ENCODE measurements around the genes TYRP1 and FREM1.

DNA sequence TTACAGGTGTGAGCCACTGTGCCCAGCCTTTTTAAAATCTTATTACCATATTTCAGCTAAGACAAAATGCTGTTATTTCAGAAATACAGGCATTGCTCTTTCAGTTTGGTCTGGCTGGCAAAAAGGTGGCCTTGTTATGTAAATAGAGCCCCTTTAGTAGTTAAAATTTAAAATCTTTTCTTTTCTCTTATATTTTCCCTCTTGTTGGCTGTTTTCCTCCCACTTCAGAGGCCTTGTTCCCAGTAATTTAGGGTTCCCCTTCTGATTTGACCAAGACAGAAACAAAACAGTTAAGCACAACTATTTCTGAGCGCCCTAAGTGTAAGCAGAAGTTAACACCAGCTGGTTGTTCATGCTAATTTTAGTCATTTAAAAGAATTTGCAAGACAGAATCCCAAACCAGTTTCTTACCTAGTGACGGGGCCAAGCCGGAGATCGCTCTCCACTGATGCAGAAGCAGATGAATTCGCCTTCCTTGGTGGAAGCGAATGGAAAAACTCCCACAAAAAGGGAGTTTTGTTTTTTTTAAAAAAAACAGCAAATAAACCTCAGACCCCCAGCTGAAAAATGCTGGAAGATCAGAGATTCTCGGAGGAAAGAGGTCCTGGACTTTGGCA, 47.2 kb upstream of the GLDC start:
- RRBS, result no CpG with 5 or more reads among the region's 7 CpGs
CAGE:
- cytosol, long polyA plus RNA, result no peak
- long polyA plus RNA, result no peak
- nucleus, long polyA plus RNA, result no peak

DNA sequence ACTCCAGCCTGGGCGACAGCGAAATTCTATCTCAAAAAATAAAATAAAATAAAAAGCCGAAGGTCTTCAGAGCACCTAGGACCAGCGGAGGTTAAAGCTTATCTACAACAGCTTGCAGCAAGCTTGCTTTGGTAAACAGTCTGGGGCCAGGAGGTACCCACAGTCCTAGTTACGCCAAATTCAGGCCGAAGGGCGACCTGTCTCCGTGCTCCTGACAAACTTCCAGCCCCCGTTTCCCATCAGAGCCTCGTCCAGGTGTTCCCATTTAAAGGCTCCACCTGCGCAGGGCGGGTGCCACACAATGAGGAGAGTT, 42.2 kb upstream of the KDM4C start:
- RRBS, result no CpG with 5 or more reads among the region's 12 CpGs
CAGE:
- cytosol, long polyA plus RNA, result no peak
- long polyA plus RNA, result no peak
- nucleus, long polyA plus RNA, result no peak

GRCh38 chr9:6759287-6759725, 1.5 kb downstream of the KDM4C start:
- RRBS, result 0% methylated on average over 1 of the region's 19 CpGs
CAGE:
- cytosol, long polyA plus RNA, result no peak
- long polyA plus RNA, result no peak
- nucleus, long polyA plus RNA, result no peak

DNA sequence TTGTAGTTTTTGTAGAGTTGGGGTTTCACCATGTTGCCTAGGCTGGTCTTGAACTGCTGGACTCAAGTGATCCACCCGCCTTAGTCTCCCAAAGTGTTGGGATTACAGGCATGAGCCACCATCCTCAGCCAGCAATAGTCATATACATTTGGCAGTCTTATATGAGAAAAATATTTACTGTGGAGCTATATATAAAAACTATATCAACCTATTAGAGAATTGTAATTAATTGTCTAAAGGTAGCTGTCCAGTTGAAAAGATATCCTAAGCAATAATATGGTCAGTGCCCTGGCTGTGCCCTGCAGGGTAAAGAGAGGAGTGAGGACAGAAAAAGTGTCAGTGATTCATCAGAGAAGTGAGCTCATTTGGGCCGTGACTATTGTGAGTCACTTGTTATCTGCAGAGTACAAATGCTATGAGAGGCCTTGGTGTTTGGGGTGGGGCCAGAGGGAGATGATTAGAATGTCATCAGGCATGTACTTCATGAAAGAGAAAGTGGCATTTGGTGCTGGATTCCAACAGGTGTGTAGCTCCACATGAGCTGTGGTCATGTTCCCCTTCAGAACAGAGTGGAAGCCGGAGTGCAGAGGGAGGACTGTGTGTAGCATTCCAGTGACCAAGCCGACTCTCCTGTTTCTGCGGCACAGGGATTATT, 174.0 kb downstream of the KDM4C start:
- RRBS, result no CpG with 5 or more reads among the region's 5 CpGs
CAGE:
- cytosol, long polyA plus RNA, result no peak
- long polyA plus RNA, result no peak
- nucleus, long polyA plus RNA, result no peak

GRCh38 chr9:7082158-7082528, 324.4 kb downstream of the KDM4C start:
- RRBS, result no CpG with 5 or more reads among the region's 3 CpGs
CAGE:
- cytosol, long polyA plus RNA, result no peak
- long polyA plus RNA, result no peak
- nucleus, long polyA plus RNA, result no peak

GRCh38 chr9:7161331-7161755, 403.6 kb downstream of the KDM4C start:
- RRBS, result no CpG with 5 or more reads among the region's 5 CpGs
CAGE:
- cytosol, long polyA plus RNA, result no peak
- long polyA plus RNA, result no peak
- nucleus, long polyA plus RNA, result no peak

DNA sequence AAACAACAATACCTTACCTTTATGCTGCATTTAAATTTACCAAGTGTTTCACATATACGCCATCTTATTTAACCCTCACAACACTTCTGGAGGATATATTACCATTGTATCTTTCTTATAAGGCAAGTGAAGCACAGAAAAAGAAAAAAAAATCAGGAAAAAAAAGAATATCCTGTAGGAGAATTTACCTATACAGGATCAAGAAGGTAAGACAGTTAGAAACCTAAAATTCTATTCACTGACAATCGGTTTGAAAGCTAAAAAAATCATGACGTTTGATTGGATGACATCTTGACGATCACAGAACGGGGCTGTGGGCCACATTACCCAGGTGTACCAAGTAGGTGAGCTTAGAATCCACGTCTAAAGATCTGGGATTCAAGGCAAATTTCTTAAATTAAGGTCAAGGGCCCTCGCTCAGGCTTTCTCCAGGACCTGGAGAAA, 909 bp downstream of the DMAC1 start:
- RRBS, result no CpG with 5 or more reads among the region's 7 CpGs
CAGE:
- cytosol, long polyA plus RNA, result no peak
- long polyA plus RNA, result no peak
- nucleus, long polyA plus RNA, result no peak

DNA sequence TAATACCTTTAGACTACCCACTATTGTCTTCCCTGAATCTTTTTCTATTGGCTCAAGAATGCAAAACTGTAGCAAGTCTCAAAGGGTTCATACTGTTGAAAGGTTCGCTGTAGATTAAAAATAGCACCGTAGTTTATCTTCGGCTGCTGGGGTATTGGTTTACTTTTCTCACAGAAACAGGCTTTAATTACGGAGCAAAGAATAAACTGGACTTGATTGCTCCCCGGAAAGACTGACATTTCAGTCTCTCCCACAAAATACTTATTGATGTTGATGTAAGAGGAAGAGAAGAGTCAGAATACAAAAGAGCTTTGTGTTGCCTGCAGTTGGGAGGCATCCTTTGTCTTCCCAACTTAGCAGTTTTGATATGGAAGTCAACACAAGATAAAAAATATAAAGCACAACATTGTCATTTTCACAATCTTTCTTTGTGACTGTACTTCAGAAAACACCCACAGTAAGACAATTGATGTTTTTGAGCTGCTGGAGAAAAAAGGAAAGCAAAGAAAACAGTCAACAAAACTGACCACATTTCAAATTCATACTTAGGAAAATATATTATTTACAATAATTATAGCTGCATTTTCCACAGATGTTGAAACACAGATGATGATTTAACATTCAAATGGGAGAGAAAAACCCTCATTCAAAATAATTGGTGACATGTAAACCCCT, 184.0 kb upstream of the DMAC1 start:
- RRBS, result no CpG with 5 or more reads among the region's 5 CpGs
CAGE:
- cytosol, long polyA plus RNA, result no peak
- long polyA plus RNA, result no peak
- nucleus, long polyA plus RNA, result no peak

DNA sequence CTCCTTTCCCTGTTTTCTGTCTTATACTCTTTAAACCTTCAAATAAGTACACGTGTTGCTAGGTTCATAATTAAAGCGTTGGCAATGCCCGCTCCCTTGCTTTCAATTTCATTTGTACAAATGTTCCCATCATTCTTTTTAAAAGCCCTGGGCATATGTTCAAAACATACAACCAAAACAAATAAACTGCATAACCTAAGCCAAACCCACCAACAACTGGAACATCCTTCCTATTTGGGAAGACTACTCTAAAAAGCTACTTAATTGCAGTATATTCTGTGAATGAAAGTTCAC, 1071.4 kb upstream of the DMAC1 start:
- RRBS, result no CpG with 5 or more reads among the region's 3 CpGs
CAGE:
- cytosol, long polyA plus RNA, result no peak
- long polyA plus RNA, result no peak
- nucleus, long polyA plus RNA, result no peak

DNA sequence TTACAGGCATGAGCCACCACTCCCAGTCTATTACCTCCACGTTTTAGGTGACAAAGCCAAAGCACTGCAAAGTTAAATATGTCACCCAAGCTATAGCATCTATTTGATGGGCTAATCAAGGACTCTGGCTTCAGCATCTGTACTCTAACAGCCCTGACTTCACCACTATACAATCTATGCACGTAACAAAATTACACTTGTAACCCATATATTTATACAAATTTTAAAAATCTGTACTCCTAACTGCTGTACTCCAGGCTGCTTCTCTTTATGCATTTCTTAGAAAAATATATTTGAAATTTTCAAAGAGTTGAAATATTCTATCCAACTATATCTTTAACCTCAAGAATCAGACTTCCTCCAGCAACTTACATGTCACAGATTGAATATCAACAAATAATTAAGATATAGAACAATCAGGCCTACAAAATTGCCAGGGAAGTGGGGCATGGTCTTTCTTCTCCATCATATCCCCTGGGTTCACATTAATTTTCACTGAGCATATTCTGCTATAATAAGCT, 248.5 kb downstream of the PTPRD start:
- RRBS, result no CpG with 5 or more reads among the region's 2 CpGs
CAGE:
- cytosol, long polyA plus RNA, result no peak
- long polyA plus RNA, result no peak
- nucleus, long polyA plus RNA, result no peak

GRCh38 chr9:12693154-12693920, at the start of gene TYRP1:
Gene TYRP1 (plus strand): TSS chr9:12693385.
- RRBS, result no CpG with 5 or more reads among the region's 4 CpGs
CAGE:
- cytosol, long polyA plus RNA, result no peak
- long polyA plus RNA, result no peak
- nucleus, long polyA plus RNA, result no peak

- RRBS, result no CpG with 5 or more reads among the region's 7 CpGs
CAGE:
- cytosol, long polyA plus RNA, result no peak
- long polyA plus RNA, result no peak
- nucleus, long polyA plus RNA, result no peak
These were observed 2.3 kb downstream of the TYRP1 start for GRCh38 chr9:12695358-12695991.

DNA sequence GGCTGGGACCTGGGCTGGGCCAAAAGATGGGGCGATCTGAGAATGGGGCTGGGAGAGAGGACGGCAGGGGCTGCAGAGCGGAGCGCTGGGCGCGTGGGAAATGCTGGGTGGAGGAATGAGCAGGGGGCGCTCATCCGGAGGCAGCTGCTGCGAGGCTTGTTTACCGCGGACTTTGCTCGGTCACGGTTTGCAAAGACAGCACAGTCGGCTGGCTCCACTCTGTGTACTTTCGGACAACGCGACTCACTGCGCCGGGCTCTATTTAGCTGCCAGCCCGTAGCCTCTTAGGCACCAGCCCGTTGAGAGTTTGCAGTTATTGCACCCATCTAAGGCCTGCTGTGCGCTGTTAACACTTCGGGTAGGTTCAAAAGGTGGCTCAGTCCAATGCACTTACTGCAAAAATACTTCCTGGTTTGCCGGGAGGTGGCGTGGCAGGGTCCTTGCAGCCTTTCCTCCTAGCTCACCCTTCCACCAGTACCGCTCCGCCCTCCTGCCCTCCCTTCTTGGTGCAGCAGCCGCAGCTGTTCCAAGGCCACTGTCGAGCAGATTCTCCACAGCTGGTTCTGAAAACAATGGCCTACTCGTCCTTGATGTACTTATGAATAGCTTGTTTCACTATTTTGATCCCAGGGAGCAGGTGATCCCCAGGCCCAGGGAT, 1.4 kb downstream of the LURAP1L start:
- RRBS, result 0% methylated on average over 4 of the region's 30 CpGs
CAGE:
- cytosol, long polyA plus RNA, result no peak
- long polyA plus RNA, result no peak
- nucleus, long polyA plus RNA, result no peak

DNA sequence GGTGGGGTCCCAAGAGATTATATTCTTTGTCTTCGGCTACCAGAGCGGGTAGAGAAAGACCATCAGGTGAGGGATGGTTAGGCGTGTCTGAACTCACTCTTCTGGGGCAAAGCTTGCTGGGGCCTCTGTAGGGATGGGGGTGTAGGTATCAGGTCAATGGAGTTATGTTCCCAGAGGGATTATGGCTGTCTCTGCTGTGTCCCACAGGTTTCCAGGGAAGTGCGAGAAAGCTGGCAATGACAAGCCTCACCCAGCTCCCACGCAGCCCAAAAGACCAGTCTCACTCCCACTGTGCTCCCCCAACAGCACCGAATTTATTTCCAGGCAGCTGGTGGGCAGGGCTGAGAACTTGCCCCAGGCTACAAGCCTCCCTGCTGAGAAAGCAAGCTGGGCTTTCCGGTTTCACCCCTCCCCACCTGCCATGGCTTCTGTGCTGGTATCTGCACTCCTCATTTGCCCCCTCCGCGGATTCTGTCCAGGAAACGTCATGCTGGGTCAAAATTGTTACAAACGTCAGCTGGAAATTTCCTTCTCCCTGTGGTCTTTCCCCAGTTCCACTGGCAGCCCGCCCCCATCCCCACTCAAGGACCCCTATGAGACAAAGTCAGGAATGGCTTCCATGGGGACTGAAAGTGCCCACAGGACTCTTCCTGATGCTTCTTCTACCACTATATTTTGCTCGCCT, 181.0 kb downstream of the LURAP1L start:
- RRBS, result no CpG with 5 or more reads among the region's 13 CpGs
CAGE:
- cytosol, long polyA plus RNA, result no peak
- long polyA plus RNA, result no peak
- nucleus, long polyA plus RNA, result no peak

GRCh38 chr9:13265126-13265325, 14.5 kb downstream of the MPDZ start:
- RRBS, result no CpG with 5 or more reads among the region's 3 CpGs
CAGE:
- cytosol, long polyA plus RNA, result no peak
- long polyA plus RNA, result no peak
- nucleus, long polyA plus RNA, result no peak

DNA sequence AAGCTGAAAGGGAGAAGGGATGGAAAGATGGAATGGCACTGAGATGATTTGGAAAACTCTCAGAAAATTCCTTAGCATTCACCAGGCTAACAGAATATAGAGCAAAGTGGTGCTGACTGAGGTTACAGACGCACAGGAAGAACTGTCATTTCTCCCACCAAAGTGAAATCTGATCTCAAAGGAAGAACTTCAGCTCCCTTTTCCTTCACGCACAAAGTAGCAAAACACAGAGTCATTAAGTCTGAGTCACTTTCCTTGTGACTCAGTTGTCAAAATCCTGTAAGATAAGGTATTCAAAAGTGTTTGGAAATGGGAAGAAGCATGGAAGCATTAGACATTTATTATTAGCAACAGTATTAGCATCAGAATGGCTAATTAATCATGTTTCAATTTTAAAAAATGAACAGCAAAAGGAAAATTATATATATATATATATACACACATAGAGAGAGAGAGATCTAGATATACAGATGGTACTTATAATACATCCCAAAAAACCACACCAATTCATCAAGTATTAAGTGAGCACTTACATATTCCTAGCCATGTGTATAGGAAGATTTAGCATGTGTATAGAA, 11.7 kb downstream of the MPDZ start:
- RRBS, result no CpG with 5 or more reads among the region's 2 CpGs
CAGE:
- cytosol, long polyA plus RNA, result no peak
- long polyA plus RNA, result no peak
- nucleus, long polyA plus RNA, result no peak

DNA sequence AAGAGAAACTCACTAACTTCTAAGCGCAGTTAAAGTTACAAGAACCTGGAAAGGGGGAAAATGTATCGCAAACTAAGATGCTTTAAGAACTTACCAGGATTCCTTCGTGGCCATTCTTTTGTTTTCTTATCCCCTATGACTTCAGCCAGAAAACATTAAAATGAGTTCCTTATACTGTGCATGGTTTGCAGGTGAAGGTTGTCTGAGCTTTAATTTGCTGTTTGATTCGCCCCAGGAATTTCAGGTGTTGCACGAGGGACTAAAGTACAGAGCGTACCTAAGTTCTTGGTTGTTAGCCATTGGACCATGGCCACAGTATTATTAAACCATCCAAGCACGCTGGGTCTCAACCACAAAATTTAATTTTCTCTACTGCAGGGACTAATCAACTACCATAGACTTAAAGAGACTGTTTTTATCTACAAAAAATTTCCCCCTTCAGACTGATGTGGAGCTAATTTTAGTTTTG, 208.4 kb upstream of the MPDZ start:
- RRBS, result no CpG with 5 or more reads among the region's 7 CpGs
CAGE:
- cytosol, long polyA plus RNA, result no peak
- long polyA plus RNA, result no peak
- nucleus, long polyA plus RNA, result no peak

GRCh38 chr9:14281806-14282005, 32.2 kb downstream of the NFIB start:
- RRBS, result no CpG with 5 or more reads among the region's 3 CpGs
CAGE:
- cytosol, long polyA plus RNA, result no peak
- long polyA plus RNA, result no peak
- nucleus, long polyA plus RNA, result no peak

- RRBS, result no CpG with 5 or more reads among the region's 37 CpGs
CAGE:
- cytosol, long polyA plus RNA, result no peak
- long polyA plus RNA, result no peak
- nucleus, long polyA plus RNA, result no peak
These were observed 33.0 kb upstream of the NFIB start for GRCh38 chr9:14346806-14347435.

- RRBS, result no CpG with 5 or more reads among the region's 19 CpGs
CAGE:
- cytosol, long polyA plus RNA, result no peak
- long polyA plus RNA, result start-site peak on the minus strand at chr9:14910183-14910444, 8 and 33 reads in 2 replicates
- nucleus, long polyA plus RNA, result no peak
These were observed at the start of gene FREM1 for GRCh38 chr9:14909687-14910744. Gene FREM1 (minus strand): TSS chr9:14910428.

Data from H1 (cell line).